Cardiac atrium fibroblast (primary cell): Measurements from ENCODE around the gene IQGAP2.

GRCh38 chr5:73498618-73499173, 454 bp downstream of the BTF3 start:
- RAMPAGE, long total RNA, result no peak

- RAMPAGE, long total RNA, result no peak
Measured at GRCh38 chr5:73663919-73664249, 37.9 kb downstream of the ARHGEF28 start.

DNA sequence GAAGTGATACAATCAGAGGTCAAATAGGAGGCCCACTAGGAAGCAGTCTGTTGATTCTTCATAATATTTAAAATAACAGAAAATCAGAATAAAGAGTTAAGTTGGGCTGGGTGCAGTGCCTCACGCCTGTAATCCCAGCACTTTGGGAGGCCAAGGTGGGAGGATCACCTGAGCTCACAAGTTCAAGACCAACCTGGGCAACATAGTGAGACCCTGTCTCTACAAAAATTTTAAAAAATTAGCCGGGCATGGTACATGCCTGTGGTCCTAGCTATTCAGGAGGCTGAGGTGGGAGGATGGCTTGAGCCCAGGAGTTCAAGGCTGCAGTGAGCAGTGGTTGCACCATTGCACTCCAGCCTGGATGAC, 177.7 kb downstream of the ARHGEF28 start:
- RAMPAGE, long total RNA, result no peak

GRCh38 chr5:74500005-74500895, 140.3 kb downstream of the ENC1 start:
- RAMPAGE, long total RNA, result no peak

DNA sequence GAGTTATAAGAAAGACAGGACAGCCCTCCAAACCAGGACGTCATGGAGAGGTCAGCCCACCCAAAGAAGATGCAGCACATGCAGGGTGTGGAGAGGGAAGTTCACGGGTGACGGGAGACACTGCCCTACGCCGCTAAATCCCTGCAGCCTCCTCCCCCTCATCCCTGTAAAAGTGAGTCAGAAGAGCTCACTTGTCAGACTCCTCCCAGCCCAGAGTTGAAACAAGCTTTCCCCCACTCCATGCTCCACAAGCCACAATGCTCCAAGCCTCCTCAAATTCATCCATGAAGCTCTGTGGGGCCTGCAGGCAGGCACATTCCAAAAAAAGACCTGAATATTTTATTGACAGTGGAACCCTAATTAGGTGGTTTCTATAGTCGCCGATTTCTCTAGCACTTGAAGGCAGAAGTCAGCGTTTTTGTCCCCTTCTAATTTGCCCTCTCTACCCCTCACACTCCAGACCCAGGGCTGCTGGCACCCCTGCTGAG, 97.4 kb downstream of the ENC1 start:
- RAMPAGE, long total RNA, result no peak

- RAMPAGE, long total RNA, result no peak
Measured at GRCh38 chr5:74582850-74583286, 57.7 kb downstream of the ENC1 start.

- RAMPAGE, long total RNA, result no peak
Measured at GRCh38 chr5:74639746-74640235, 737 bp downstream of the ENC1 start.

DNA sequence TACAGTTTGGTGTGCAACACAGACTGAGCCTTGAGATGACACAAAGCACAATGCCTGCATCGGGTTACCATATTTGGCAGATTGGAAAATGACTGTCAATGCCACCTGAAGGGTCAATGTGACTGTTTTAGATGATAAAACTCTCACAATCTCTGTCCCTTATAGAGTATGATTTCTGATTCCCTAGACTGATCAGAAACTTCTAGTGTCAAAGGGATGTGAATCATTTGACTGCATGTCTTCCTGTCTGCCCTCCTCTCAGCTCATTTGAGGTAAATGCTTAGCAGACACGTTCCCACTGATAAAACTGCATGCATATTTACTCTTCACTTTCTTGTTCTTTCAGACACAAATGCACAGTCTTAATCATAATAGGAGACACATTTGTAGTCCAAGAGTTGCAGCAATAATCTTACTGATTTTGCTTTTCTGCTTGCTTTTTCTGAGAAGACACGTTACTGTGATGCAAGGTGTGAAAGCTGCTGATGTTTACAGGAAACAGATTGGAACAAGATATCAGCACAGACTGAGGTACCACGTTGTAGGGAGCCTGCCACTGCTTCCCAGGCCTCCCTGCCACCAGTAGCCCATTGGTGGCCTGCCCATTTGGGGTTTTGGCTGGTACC, 77.8 kb downstream of the GCNT4 start:
- RAMPAGE, long total RNA, result no peak

DNA sequence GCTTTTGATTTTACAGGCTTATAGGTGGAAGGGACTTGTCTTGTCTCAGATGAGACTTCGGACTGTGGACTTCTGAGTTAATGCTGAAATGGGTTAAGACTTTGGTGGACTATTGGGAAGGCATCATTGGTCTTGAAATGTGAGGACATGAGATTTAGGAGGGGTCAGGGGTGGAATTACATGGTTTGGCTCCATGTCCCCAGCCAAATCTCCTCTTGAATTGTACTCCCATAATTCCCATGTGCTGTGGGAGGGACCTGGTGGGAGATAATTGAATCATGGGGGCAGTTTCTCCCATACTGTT, 74.3 kb downstream of the ANKRD31 start:
- RAMPAGE, long total RNA, result no peak

DNA sequence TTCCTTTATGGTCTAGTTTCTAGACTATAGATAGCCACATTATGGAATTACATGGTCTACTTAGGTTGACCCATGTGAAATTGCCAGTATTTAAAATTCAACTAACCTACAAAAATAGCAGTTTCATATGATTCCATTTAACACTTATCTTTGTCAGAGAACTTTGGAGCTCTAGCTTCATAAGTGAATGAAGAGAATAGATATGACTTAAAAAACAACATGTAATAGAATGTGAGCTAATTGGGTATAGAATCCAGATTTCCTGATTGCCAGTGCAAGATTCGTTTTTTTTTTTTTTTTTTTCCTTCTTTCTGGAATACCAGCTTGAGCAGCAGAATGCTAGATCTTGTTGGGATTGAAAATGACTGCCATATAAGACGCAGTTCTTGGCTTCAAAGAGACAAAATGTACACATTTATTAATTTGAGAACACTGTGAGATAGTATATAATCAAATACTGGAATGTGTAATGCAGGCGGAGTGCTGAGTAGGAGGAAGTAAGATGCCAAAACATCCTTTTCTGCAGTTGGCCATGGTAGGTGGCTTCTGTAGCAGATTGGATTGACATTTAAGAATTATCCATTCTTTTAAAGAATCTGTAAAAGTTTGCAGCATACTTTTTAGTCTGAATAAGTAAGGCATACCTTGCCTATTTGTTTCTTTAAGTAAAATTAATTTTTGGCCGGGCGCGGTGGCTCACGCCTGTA, 1.8 kb downstream of the HMGCR start:
- RAMPAGE, long total RNA, result no peak

DNA sequence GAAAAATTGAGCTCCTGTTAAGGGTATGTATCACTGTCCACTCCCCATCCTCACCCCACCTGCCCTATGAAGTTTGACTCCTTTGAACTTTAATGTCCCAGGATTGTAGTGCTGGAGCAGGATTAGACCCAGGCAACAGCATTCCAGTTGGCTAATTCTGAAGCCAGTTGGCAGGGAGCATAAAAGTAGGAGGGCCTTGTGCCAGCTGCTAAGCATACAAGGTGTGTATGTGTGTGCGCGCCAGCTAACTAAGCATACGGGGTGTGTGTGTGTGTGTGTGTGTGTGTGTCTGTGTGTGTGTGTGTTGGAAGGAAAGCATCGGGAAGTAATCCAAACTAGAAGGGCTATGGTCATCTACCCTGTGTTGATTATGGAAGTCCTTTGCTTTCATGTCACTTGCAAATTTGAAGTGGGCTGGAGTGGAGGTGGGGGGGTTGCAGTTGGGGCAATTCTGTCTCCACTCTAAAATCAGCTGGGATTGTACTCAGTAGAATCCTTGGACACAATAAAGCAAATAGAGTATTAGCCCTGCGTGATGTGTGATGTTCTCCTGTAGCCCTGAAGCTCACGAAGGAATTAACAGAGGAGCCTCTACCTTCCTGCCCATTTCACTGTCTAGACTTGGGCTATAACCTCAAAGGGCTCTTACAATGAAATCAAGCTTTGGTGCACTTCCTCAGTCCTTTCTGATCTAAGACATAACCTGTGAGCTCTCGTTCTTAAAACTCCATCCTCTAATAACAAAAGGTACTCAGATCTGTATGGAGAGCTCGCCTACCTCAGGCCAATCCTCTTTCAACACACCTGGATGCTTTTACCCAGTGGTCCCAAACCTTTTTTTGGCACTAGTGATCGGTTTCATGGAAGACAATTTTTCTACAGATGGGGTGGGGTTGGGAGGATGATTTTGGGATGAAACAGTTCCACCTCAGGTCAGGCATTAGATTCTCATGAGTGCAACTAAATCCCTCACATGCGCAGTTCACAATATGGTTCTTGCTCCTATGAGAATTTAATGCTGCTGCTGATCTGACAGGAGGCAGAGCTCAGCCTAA, 27.0 kb downstream of the HMGCR start:
- RAMPAGE, long total RNA, result no peak

DNA sequence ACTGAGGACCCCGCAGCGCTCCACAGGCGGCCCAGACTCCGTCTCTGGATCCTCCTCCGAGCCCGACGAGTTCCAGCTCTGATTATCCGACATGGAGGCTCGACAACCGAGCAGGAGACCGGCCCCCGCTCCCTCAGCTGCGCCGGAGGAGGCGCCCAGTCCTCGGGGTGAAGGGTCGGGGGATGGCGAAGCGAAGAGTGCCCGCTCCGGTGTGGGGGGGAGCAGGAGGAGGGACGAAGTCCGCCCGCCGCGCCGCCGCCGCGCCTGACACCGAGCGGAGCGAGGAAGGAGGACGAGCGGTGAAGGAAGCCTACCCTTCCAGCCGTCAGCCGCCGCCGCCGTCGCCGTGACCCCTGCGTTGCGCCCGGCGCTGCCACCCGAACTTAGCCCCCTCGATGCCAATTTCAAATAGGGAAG, 306 bp downstream of the CERT1 start:
- RAMPAGE, long total RNA, result no peak

- RAMPAGE, long total RNA, result no peak
Measured at GRCh38 chr5:75656347-75657132, 45.3 kb downstream of the ANKDD1B start.

GRCh38 chr5:76402848-76403735, at the start of gene IQGAP2:
IQGAP2 (plus strand) TSS chr5:76403285.
- RAMPAGE, long total RNA, result no peak

DNA sequence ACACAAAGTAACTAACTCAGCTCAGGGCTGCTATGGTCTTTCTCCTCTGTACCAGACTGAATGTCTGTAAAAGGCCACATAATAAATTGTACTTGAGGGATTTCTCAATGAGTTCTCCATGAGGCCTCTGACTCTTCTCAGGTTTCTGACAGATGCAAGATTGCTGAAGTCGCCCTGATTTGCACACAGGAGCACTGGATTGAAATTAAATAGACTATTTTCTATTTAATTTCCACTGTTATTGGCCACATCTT, 2.9 kb downstream of the IQGAP2 start:
- RAMPAGE, long total RNA, result no peak

DNA sequence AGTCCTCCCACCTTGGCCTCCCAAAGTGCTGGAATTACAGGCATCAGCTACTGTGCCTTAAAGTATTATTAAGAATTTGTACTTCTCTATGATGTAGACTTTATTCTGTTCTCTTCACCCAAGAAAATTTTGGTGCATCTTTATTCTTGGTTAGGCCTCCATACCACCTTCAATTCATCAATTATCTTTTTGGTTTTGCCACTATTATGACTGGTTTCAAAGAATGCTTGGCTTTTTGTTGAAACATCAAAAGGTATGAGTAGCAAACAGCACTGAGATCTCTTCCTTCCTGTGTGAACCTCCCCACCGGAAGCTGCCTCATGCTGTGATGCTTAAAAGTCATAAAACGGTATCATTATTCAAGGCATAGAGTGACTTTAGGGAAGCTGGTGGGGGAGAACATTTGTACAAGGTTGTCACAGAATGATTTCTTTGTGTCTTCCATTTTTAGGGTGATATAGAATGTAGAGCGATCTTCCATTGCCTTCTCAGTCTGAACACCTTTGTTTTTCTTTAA, 70.6 kb downstream of the IQGAP2 start:
- RAMPAGE, long total RNA, result no peak

GRCh38 chr5:76521146-76521836, 101.9 kb downstream of the F2RL2 start:
- RAMPAGE, long total RNA, result no peak

- RAMPAGE, long total RNA, result no peak
Measured at GRCh38 chr5:76547141-76548396, 75.6 kb downstream of the F2RL2 start.

DNA sequence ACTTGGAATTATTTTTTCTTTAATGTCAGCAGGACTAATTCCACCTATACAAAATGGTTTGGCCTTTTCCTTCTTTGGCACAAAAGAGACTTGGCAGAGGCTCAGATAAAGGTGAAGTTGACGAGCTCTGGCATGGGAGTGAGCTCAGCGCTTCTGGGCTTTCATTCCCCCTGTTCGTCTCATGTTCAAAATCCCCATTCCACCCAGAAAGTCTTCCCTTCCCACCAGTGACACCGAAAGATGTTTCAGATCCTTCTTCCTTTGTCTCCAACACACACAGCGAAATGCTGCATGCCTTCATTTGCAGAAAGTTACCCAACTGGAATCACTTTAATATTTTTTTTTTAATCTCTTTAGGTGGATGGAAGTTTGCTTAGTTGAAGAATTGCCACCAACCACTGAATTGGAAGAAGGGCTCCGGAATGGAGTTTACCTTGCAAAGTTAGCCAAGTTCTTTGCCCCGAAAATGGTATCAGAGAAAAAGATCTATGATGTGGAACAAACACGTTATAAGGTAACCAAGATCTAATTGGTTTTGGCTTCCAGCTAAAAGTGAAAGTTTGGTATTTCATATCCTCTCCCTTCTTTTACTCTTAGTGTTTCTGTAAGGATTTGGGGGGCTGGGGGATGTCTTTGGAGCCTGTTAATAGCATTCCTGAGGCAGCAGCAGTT, 61.0 kb downstream of the F2RL2 start:
- RAMPAGE, long total RNA, result no peak

DNA sequence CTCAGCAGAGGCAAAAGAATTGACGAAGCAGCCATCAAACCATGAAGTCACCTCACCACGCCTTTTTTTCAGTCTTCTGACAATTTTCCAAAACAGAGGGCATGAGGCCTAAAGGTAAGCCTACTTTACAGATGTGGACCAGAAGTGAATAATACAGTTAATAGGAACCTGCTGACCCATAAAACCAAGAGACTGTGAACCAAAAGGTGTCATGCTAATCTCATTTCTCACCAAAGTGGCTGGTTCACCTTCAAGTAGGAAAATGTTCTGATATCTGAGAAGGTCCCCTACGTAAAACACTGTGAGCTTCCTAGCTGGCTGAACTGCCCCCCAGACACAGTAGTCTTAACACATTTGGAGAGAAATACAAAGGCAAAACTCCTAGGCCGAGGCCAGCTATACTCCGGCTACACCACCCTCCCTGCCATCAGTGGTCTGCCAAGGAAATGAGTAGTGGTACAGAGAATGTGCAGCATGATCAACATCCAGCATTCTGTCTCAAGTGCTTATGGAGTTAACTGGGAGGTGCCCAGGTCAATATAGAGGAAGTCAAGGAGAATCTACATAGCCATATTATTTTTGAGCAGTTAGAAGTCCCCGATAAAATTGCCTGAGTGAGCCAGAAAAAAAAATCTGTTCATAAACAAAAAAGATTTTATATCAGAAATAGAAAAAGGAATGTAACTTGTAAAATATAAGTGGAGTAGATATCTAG, 19.4 kb upstream of the F2RL2 start:
- RAMPAGE, long total RNA, result no peak